Ileum (tissue), 1 donor: ENCODE measurements around a stretch of chr7.

DNA sequence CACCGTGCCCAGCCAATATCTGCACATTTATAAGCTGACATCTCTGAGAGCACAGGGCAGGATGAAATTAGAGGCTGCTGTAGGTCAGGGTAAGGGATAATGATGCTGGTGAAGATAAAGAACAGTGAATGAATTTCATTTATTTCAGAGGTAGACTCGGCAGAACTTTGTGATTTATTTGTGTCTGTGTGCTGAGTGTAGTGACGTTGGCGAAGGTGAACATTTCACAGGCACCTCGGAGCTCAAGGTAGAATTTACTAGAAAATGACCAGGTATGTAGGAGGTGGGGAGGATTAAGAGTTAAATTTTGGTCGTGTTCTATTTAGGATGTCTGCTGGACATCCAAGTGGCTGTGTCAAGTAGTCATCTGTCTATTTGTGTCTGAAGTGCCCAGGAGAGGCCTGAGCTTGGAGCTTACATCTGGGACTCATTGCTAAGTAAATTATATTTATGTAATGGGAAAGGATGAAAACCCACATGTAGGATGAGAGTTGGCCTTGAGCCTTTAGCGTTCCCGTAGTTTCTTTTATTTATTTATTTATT lies 17.9 kb downstream of the DNAJB6 start:
- PRO-cap, result no peak

GRCh38 chr7:157368939-157369748 lies 32.3 kb downstream of the DNAJB6 start:
- PRO-cap, result no peak

DNA sequence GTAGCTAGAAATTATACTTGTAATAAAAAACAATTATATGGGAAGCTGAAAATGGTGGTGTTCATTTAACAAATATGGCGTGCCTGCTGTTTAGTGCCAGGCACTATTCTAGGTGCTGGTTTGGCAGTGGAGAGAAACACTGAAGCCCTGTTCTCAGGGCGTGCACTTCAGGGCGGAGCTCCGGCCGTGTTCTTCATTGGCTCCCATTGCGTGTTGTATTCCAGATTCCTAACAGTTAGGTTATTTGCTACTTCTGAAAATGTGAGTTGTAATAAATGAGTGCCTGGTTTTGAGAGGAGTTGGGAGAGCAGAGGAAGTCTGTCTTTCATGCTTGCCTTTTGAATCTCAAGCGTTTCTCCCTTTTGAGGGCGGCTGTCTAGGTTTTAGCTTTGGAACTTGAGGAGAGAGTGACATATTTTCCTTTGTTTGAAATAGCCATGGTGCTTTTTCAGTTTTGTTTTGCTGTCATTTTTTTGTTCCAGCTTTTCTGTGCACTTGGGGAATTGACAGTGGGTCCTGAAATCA lies 38.7 kb downstream of the DNAJB6 start:
- PRO-cap, result no peak

DNA sequence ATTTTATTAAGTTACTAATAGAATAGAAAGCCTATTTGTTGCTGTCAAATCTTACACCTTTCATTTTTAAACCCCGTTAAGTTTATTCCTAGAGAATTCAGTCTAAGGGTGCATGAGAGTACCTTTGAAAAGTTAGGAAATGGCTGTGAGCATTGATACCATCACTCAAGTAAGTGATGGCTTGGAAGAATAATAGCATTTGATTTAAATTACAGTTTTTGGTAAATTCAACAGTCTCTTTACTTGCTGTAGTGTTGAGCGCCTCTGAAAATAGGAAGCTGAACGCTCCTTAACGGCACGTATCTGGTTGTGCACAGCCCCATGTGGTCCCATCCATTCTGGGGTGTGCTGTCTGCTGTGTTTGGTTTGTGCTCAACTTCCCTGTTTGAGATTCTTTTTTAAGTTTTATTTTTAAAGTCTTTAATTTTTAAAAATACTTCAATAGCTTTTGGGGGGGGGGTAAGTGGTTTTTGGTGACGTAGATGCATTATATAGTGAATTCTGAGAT lies 51.4 kb downstream of the DNAJB6 start:
- PRO-cap, result no peak

- PRO-cap, result no peak
Measured at GRCh38 chr7:157412039-157412534, 75.3 kb downstream of the DNAJB6 start.

DNA sequence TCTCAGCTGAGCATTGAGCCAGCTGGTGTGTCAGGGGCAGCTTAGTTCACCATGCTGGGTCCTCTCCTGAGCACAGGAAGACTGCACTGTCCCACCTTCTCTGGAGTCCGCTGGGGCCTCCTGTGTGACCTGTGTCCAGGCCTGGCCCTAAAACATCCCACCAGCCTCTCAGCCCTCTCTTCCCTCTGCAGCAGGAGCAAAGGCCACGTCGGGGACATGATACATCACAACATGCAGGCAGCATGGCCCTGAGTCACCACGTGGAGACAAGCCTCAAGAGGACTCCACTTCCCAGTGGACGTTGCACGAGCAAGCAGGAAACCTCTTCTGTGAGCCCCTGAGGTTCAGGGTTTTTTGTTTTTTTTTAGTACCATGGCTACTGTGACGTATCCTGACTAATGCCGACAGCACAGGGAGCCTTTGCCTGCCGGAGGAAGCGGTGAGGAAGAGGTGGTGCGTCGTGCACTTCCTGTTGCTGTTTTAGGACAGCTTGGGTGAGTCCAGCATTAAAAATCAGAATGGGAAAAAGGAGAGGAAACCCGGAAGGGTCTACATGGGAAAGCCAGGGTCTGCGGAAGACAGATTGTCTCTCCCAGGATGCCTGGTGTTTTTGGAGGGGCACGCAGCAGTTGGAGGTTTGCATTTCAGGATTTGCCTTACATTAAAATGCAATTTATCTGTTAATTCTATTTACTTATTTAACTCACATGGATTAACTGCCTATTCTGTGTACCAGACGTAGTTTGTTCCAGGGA lies 166.0 kb downstream of the DNAJB6 start:
- PRO-cap, result no peak

DNA sequence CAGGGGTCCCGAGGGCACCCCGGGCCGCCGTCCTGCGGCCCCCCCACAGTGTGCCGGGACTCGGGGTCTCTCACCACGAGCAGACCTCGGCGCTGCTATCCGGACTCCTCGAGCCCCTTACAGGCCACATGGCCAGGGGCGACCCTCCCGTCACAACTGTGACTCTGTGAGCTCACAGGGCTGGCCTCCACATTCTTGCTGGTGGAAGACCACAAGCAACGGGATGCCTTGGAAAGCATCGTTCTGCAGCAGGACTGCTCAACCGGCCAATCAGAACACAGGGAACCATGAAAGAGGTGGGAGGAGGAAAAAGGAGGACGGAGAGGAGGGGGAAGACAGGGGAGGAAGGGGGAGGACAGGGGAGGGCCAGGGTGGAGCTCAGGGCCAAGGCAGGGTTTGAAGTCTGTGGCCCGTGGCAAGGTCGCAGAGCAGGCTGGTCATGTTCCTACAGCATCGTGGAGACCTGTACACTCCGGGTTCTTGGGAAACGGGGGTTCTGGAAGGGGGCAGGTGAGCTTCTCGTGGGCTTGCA lies 277.1 kb downstream of the DNAJB6 start:
- PRO-cap, result no peak

GRCh38 chr7:157797357-157797856 lies 460.6 kb downstream of the DNAJB6 start:
- PRO-cap, result no peak

- PRO-cap, result no peak
Measured at GRCh38 chr7:158011888-158012387, 575.7 kb downstream of the PTPRN2 start.

- PRO-cap, result unidirectional peak, plus-strand start at chr7:158056016
Measured at GRCh38 chr7:158055531-158056526, 531.8 kb downstream of the PTPRN2 start.

DNA sequence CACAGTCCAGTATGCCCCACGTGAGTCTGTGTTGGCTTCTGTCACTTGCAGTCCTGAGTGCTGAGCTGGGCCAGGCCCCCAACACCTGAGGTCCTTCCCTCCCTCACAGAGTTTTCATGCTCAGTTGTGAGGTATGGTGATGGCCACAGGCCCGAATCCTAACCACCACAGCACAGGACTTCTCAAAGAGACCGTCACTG lies 239.2 kb downstream of the PTPRN2 start:
- PRO-cap, result unidirectional peak, plus-strand start at position 59 of the sequence

DNA sequence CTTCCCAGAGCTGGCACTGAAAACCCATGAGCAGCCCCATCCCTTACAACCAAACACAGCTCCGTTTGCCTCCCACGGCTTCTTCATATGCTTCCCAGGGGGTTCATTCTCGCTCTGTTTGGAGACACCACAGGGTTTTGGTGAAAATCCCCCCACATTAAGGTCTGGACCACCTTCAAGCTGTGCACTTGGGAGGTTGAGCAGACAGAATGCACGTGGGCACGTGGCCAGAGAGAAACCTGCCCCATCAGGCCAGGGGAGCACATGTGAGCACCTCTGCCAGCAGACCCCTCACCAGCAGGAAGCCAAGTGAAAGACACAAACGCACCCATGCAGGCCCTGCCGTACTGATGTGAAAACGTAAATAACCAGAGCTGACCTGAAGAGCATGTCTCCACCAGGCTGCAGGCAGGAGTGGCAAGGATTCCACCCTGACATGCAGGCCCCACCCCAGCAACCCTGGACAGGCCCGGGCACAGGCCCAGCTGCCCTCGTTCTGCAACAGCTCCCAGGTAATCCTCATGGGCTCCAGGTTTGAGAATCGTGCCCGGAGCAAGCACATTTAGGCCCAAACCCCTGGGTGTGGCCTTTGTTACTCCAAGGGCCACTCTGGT lies 184.6 kb downstream of the PTPRN2 start:
- PRO-cap, result no peak

GRCh38 chr7:158467462-158468136 lies 120.0 kb downstream of the PTPRN2 start:
- PRO-cap, result no peak

DNA sequence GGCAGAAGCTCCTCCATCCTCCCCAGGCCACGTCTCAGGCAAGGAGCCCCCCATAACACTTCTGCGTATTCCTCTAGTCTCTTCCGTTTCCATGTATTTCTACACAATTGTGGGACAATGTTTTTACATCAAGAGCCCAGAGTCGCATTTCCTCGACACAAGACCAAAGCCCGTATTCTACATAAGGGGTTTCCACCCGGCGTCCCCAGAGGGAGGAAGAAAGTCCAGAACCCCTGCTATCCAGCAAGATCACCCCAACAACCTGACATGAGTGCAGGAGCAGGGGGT lies 37.7 kb upstream of the NCAPG2 start:
- PRO-cap, result no peak

DNA sequence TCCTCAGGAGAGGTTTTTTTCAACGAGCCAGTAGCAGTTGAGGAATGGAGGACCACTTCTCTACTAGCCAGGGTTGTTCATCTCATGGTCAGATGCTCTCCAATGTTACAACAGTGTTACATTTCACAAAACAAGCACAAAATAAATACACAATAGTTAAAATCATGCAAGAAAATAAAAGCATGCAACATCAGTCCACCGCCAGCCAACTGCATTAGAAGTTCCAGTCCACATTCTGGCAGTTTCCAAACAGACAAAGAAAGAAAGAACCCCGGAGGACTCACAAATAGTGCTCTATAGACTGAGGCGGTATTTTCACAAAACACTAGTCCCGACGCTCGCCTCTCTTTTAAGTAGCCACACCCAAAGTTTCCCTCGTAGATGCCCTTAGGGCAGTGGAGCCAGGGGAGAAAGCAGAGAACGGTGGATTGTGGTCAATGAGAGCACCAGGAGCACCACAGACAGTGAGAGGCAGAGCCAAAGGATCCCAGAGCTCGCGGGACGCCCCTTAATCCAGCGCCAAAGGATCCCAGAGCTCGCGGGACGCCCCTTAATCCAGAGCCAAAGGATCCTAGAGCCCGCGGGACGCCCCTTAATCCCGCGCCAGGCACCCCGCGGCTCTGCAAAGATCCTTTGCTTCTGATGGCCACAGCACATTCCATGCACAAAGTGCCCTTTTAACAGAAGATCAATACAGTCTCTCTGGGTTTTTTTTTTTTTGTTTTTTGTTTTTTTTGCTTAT lies 52.6 kb upstream of the NCAPG2 start:
- PRO-cap, result no peak

DNA sequence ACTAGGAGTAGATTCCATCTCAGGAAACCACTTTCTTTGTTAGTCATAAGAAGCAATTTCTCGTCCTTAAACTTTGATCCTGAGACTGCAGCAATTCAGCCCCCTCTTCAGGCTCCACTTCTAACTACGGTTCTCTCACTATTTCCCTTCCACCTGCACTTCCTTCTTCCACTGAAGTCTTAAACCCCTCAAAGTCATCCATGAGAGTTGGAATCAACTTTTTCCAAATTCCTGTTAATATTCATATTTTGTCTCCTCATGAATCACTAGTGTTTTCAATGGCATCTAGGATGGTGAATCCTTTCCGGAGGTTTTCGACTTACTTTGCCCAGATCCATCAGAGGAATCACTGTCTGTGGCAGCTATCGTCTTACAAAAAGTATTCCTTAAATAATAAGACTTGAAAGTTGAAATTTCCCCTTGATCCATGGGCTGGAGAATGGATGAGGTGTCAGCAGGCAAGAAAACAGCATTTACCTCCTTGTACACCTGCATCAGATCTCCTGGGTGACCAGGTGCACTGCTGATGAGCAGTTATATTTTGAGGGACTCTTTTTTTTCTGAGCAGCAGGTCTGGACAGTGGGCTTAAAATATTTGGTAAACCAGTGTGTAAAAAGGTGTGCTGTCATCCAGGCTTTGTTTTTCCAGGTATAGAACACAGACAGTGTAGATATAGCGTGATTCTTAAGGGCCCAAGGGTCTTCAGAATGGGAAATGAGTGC lies 53.6 kb downstream of the ESYT2 start:
- PRO-cap, result no peak

- PRO-cap, result bidirectional peak, plus-strand start at chr7:158824279, minus-strand start at chr7:158824151
Measured at GRCh38 chr7:158824037-158824520, 5.2 kb downstream of the ESYT2 start.

DNA sequence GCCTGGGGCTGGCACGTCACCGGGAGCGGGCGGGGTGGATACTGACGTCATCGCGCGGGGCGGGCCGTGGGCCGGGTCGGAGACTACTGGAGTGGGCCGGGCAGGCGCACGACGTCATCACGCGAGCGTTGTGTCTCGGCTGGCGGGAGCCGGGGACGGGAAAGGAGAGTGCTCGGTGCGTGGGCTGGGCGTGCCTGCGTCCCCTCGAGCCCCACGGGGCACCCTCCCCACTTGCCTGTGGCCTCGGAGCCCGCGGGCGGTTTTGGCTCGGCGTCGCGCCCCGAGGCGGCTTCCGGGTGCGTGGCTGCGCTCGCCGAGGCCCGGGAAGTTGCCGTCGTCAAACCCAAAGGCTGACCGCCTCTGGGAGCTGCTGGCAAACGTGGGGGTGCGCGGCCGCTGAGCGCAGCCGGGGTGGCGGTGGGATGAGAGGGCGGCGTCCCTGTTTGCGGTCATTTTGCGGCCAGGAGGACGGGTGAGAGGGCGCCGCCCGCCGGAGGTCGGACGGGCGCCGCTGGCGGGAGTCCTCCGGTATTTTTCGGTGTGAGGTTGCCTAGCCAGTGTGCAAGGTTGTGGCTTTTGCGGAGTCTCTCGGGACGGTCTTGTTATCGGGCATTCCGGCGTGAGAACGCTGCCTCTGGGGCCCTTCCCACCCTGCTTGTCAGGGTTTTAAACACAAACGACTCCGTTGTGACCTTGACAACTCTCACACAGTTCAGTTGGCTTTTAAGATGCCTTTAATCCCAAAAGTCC lies 452 bp upstream of the ESYT2 start:
- PRO-cap, result bidirectional peak, plus-strand start at position 161 of the sequence, minus-strand start outside the sequence; bidirectional peak, plus-strand start at position 612 of the sequence, minus-strand start at position 587 of the sequence

GRCh38 chr7:158849624-158849960 lies 6.8 kb upstream of the DYNC2I1 start:
- PRO-cap, result no peak

- PRO-cap, result no peak
Measured at GRCh38 chr7:158858662-158858943, 2.2 kb downstream of the DYNC2I1 start.